Measurements from ENCODE around the genes OR2L2, OR2L13, OR2M2, OR2T11 and OR2T35.

GRCh38 chr1:247432521-247433064 is 16.6 kb downstream of the NLRP3 start:
- PRO-cap, 3 experiments, result no peak in any of the 3 experiments
- RRBS, result no CpG with 5 or more reads among the region's 5 CpGs

GRCh38 chr1:247440138-247440748 is 17.7 kb downstream of the OR2B11 start:
- PRO-cap, 3 experiments, result no peak in any of the 3 experiments
- RRBS, result no CpG with 5 or more reads among the region's 7 CpGs

- PRO-cap, 3 experiments, result no peak in any of the 3 experiments
- RRBS, result no CpG with 5 or more reads among the region's 3 CpGs
Measured at GRCh38 chr1:248029720-248030216, at the start of gene OR2L2. TSS of gene OR2L2 (plus strand) at chr1:248030070.

DNA sequence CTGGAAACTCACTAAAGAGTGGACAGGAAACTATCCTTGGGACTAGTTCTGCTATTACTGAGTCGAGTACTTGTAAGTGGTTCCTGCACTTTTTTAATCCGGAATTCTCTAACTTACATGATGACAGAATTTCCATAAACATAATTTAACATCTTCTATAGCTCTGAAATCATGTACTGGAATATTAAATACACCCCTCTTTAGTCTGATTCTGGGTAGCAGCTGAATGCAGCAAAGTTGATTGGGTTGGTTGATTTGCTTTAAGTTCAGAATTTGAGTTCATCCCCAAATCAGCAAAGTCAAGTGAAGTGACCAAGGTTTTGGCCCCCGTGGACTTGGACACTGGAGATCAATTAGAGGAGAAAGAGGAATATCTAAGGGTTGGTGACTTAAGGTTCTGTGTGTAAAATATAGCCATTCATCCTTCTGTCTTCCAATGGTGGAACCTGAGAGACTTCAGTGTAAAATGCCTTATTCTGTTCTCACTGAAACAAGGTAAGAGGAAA is at the start of gene OR2L13:
TSS of gene OR2L13 (plus strand) at position 425 of the 506 bp plus-strand sequence.
- PRO-cap, 3 experiments, result no peak in any of the 3 experiments
- RRBS, result no CpG with 5 or more reads among the region's 3 CpGs

DNA sequence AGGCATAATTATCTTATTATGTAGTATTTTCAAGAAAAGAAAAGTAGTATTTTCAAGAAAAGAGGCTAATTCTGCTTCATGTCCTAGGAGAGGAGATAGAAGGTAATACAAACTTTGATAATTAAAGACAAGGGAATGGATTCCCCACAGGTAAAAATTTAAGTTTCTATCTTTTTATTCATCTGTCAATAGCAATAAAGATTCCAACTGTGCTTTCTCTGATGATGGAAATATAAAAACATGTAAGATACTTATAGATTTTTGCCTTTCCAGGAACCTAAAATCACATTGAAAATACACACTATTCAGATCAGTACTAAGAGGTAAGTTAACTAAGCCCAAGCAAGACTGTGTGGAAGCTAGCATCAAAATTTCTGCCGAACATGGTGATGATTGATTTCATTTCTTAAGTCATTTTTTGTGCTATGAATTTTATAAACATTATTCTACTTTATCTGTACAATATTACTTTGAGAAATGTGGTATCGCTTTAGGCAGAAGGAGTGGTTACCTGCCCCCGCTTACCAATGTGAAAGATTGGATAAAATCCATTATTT is at the start of gene OR2M2:
TSS of gene OR2M2 (plus strand) at position 273 of the 557 bp plus-strand sequence.
- PRO-cap, 3 experiments, result no peak in any of the 3 experiments
- RRBS, result no CpG with 5 or more reads among the region's 3 CpGs

DNA sequence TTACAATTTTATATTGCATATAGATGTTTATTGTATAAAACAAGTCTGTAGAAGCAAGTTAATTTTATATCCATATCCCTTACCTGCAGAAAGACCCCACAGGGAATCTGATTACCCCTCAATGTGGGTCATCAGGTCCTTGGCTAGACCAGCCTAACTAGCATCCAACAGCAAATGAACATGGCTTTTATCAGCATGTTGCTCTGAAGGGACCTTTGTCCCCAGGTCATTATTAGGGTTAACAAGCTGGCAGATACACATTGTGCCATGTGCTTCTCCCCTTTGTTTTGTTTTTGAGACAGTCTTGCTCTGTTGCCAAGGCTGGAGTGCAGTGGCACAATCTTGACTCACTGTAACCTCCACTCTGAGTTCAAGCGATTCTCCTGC is at the start of gene OR2T11:
TSS of gene OR2T11 (minus strand) at position 137 of the 387 bp plus-strand sequence.
- PRO-cap, 3 experiments, result no peak in any of the 3 experiments
- RRBS, result no CpG with 5 or more reads among the region's 1 CpG

DNA sequence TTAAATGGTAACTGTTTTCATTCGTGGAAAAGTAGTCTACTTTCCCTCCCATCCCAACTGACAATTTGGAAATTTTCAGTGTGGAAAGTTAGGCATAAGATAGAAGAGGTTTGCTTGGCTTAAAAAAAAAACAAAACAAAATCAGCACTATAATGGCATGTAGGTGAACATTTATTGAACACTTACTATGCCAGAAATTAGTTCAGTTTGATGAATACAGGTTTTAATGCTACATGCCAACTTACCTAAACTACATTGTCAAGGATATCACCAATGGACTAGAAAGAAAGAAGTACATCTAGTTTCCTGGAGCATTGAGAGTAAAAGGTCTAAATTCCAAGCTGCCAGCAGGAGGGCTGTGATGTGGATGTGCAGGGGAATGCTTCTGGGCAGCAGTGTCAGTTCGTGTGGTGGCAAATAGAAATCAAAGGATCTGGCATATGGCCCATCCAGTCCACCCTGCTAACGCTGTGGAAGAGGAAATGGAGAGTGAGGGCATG is at the start of gene OR2T35:
TSS of gene OR2T35 (minus strand) at position 277 of the 500 bp plus-strand sequence.
- PRO-cap, 3 experiments, result no peak in any of the 3 experiments
- RRBS, result no CpG with 5 or more reads among the region's 3 CpGs

DNA sequence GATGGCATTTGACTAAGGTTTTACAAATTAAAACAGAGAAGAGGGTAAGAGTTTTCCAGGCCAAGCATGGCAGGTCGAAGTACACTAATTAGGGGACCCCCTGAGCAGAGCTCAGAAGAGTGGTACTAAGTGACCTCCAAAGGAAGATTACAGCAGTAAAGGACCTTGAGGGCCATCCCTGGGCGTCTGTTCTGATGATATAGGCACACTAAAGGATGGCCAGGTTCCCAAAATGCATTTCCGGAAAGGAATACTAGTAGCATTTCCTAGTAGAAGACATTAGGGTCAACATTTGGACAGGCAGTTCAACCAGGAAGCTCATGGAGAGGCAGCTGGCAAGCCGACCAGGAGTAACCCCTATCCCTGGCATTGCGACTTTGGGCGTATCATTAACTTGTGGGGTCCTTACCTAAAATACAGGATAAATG is 634 bp upstream of the ZNF672 start:
- PRO-cap, 3 experiments, result peak in 3 of 3 experiments; most common plus-strand start position 303 of the sequence (in 3)
- RRBS, result no CpG with 5 or more reads among the region's 6 CpGs